Amniotic epithelial cell (primary cell): ENCODE data around the gene ZNG1A.

DNA sequence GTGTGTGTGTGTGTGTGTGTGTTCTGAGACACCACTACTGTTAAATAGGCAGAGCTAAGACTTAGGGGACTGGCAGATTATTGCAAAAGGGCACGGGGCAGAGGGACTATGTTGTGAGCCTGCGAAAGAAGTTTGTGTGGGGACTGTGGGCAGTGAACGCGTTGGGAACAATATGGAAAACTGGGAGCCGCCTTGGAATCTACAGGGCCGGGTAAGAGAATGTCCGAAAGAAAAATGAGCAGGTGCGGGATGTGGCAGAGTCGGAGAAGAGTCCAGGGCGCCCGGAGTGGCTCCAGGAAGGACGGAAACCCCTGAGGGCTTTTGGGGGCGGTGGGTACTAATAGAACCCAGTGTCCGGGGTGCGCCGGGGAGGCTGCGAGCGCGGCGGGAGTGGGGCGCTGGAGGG lies 43.4 kb upstream of the WASHC1 start:
- RRBS: 18% methylated on average over 3 of the region's 21 CpGs

DNA sequence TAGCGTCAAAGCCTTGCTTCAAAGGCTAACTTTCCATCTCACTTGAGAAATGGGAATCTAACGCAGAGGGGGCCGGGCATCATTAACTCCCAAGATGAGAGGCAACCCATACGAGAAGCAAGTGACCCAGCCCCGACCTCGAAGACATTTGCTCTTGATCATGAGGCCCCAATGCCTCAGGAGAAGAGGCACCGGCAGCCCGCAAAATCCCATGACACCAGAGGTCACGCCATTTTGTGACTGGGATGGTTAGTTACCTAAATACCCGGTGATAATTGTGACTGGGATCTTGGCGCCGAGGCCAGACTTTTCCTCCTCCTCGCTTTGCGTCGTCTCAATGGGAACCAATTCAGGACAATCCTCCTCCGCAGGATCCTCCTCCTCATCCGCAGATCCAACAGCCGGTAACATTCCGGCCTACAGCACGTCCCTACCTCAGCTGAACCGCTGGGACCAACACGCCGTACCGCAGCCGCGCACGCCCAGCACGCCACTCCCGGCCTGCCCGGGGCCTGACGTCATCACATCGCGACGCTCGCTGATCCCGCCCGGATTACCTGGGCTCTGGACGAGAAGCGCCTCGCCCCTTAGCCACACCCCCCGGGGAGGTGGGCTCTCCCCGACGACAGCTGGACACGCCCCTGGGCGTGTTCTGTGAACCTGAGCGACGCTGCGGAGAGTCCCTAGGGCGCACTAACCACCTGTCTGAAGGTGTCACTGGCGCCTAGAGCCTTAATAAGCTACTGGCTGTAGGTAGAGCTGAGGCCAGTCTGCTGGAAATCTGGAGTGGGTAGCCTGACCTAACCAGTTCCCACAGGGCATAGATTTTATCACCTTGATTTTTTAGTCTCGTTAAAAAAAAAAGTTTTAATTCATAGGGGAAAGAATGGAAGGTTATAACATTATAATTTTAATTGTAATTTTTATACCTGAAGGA lies at the start of gene ZNG1A:
ZNG1A (minus strand) TSS at position 498 of the 937 bp plus-strand sequence.
- RRBS: no CpG with 5 or more reads among the region's 51 CpGs

DNA sequence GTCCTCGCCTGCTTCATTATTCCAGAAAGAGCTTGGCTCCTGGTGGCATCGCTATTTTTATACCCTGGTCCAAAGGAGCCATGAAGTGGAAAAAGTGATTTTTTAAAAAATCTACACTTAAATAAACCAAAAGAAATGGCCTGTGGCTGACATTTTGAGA lies 727 bp downstream of the DOCK8 start:
- RRBS: no CpG with 5 or more reads among the region's 2 CpGs

DNA sequence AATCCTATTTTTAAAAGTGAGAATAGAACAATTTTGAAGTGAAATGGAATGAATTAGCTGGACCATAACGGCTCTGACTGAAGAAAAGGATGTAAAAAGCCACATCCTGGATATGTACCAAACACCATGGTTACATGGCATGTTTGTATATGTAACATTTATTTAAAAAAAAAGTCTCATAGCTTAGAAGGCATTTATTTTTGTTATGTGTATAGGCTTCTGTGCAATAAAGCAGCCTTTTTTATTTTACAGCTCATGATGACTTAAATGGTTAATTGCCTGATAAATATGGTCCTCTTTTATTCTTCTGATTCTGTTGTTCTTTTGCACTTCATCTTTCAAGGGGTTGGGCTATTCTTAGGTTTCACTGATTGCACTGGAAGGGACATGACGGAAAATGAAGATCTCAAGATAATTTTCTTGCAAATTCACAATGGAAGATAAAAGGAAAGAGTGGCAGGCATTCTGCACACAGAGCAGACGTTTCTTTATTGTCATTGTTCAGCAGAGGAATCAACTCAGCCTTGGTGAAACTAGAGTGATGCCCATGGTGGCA lies 63.1 kb downstream of the DOCK8 start:
- RRBS: no CpG with 5 or more reads among the region's 3 CpGs

DNA sequence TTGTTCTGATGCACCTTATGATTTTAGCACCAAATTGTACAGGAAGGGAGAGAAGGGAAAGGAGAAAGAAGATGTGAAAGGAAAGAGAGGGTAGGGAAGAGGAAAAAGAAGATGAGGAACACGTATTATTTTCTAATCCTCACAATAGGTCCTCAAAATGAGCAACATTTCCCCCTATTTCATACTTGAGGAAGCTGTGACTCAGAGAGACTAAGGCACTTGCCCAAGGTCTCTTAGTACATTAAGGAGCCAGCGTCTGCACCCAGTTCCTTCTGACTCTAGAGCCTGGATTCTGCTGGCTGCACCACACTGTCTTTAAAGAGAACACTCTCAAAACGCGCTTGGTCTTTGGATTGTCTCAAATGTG lies 82.4 kb downstream of the DOCK8 start:
- RRBS: no CpG with 5 or more reads among the region's 4 CpGs

DNA sequence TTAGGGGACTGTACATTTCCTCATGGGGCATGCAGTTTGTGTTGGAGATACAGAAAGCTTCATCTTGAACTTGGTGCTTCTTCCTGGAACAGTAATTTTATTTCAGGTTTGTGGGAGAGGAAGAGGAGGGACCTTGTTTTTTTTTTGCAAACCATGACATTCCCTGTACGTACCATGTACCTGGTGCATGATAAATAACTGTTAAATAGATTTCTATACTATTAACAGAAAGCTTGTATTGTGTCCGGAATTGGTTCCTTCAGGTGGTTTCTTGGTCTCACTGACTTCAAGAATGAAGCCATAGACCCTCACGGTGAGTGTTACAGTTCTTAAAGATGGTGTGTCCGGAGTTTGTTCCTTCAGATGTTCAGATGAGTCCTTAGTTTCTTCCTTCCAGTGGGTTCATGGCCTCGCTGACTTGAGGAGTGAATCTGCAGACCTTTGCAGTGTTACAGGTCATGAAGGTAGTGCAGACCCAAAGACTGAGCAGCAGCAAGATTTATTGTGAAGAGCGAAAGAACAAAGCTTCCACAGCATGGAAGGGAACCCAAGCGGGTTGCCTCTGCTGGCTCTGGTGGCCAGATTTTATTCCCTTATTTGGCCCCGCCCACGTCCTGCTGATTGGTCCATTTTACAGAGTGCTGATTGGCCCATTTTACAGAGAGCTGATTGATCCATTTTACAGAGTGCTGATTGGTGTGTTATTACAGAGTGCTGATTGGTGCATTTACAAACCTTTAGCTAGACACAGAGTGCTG lies 72.3 kb downstream of the KANK1 start:
- RRBS: no CpG with 5 or more reads among the region's 9 CpGs

GRCh38 chr9:752088-752376 lies 89.5 kb upstream of the DMRT1 start:
- RRBS: no CpG with 5 or more reads among the region's 1 CpG

DNA sequence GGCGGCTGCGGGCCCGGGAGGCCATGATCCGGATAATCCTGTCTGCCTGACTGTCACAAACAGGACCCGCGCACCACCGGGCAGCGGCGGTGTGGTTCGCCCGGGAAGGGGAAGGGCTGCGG lies 1.3 kb downstream of the SMARCA2 start:
- RRBS: 1% methylated on average over 9 of the region's 12 CpGs

DNA sequence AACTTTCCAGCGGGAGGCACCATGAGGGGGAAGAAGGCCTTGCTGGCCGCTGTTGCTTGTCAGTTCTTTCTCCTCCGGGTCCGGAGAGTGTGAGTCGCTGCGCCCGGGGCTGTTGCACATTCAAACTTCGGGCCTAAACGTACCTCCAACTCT lies 2.7 kb downstream of the SMARCA2 start:
- RRBS: no CpG with 5 or more reads among the region's 9 CpGs

DNA sequence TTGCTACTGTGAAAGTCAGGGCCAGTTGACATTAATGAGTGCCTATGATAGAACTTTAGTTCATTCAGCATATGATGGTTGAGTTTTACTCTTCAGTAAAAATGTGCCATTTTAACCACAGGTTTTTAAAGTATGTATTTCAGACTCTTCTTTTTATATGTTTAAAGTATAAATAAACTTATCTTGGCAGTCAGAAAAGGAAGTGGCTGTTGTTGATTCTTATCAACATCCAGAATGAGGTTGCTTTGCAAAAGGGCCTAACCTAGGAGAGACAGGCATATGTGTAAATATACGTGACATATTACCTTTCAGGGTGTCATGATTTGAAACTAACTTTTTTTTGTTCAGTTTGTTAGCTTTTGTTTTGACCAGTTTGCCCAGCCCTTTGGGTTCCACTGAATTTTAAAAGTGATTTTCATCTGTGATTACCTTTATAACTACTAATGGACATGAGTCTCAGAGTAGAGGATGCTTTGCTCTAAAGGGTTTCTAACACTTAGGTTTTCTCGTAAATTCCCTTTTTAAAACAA lies 7.4 kb downstream of the SMARCA2 start:
- RRBS: no CpG with 5 or more reads among the region's 2 CpGs

DNA sequence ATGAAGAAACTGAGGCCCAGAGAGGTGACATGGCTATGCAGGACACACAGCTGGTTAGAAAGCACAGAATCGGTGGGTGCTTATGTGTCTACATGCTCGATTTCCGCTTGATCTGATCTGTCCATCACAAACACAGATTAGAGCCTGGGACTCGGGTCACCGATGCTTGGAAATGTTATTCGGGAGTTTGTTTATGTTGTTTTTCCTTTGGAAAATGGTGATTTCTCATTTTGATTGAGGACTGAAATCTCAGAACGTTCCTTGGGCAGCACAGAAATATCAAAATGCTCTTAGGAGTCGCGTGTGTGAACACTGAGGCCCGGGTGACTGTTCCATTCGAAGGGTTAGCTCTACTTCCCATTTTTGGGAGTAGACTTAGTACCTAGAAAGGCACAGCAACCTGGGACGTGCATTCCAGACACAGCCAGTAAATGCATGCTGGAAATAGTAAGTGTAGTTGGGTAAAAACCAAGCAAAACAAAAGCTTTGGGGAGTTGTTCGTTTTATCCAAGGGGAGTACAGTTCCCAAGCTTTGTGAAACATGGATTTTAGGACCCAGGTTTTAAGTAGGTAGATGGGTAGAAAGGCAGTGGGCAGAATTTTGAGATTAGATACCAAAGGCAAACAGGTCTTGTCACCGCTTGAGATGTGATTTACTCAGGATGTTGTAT lies 109.5 kb downstream of the SMARCA2 start:
- RRBS: no CpG with 5 or more reads among the region's 14 CpGs

- RRBS: no CpG with 5 or more reads among the region's 6 CpGs
These were observed 219.6 kb downstream of the SMARCA2 start for GRCh38 chr9:2234659-2235184.

DNA sequence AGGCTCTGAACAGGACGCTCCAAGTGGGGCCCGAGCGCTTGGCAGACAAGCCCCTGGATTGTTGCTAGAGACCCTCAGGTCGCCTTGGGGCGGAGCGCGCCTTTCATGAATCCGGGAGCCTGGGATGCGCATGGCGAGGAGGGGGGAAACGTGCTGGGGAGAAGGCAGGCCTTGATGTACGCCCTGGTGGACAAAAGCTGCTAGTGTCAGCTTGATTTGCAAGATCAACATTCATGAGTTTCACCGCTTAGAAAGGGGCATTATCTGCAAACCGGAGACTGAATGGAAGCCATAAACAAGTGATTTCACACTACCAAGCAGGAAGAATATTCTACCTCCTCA lies 226.3 kb downstream of the SMARCA2 start:
- RRBS: no CpG with 5 or more reads among the region's 14 CpGs

GRCh38 chr9:2271387-2271863 lies 256.3 kb downstream of the SMARCA2 start:
- RRBS: no CpG with 5 or more reads among the region's 5 CpGs

DNA sequence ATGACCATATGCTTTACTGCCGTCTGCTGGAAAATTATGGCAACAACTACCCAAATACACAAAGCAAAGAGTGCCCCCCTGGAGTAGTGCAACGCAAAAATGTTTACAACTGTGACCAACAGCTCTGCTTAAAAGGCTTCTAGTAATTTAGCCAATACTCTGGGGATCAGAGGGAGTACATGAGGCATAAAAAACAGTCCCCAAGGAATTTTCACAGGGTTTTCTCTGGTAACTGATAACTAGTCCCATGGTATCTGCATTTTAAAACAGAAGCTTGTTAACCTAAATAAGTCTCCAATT lies 10.9 kb downstream of the KCNV2 start:
- RRBS: no CpG with 5 or more reads among the region's 2 CpGs

DNA sequence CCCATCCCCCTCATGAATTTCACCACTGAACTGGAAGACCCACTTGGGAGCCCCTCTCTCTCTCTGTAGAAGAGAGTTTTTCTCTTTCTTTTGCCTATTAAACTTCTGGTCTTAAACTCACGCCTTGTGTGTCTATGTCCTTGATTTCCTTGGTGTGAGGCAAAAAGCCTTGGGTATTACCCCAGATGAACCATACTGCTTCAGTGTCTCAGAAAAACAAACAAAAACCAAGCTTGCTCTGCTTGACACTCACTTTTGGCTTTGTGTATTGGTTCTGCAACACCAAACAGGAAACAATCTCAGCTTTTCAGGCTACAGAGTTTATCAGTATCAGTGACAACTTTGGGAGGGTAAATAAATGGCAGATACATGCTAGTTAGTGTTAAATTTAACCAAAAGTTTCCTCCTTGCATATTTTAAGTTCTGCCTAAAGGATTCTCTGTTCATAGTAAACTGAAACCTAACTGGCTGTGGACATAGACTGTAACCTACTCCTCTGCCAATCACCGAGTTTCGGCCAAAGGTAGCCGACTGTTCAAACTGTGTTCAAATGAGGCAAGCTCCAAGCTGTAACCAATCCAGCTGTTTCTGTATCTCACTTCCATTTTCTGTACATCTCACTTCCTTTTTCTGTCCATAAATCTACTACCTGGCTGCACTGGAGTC lies 43.9 kb downstream of the KCNV2 start:
- RRBS: no CpG with 5 or more reads among the region's 4 CpGs

DNA sequence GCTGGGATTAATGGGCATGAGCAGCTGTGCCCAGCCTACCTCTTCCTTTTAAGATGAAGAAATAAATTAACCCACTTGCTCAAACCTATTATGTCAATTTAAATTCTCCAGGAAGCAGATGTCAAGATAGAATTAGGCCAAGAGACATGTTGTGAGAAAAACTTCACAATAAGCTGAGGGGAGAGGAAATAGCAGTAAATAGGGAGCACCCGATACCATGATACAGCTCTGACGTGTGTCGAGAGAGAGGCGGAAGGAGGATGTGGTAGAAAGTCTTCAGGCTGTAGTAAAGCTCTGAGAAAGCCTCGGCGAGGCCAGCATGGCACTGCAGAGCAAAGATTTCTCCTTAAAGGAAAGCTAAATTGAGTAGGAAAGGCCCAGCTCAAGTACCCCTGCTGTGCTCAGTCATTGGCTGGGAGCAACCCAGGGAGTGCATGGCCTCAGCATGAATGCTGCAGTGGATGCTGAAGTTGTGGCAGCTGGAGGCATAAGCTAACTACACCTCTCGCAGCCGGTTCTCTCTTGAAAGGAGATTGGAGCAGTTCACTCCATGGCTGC lies 6.1 kb upstream of the PUM3 start:
- RRBS: no CpG with 5 or more reads among the region's 8 CpGs

GRCh38 chr9:3491874-3492905 lies 33.6 kb downstream of the RFX3 start:
- RRBS: no CpG with 5 or more reads among the region's 6 CpGs

DNA sequence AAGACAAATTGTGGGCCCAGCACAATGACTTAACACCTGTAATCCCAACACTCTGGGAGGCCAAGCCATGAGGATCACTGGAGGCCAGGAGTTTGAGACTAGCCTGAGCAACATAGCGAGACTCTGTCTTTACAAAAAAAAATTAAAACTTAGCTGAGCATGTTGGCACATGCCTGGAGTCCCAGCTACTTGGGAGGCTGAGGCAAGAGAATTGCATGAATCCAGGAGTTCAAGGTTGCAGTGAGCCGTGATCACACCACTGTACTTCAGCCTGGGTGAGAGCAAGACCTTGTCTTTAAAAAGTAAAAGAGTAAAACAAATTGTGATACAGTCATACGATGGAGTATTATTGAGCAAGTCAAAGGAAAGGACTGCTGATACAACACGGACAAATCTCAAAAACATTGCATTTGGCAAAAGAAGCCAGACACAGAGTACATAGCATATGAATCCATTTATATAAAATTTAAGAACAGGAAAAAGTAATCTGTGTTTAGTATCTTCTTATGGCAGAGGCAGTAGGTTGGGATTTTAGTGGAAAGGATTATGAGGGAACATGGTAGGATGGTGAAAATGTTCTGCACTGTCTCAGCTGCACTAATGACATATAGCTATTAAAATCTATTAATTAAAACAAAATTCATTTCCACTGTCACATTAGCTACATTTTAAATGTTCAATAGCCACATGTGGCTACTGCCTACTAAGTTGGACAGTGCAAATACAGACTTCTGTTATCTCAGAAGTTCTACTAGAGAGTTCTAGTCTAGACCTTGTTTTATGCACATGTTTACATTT lies 5.0 kb upstream of the RFX3 start:
- RRBS: no CpG with 5 or more reads among the region's 4 CpGs

GRCh38 chr9:3951853-3952161 lies 348.1 kb downstream of the GLIS3 start:
- RRBS: no CpG with 5 or more reads among the region's 4 CpGs